Heart left ventricle (tissue), 7 donors: ENCODE results near the gene AVIL.

- PRO-cap, 6 experiments: no peak in any of the 6 experiments
- RAMPAGE, long total RNA, 2 experiments: no peak in any of the 2 experiments
- RRBS: 8% methylated on average over 4 of the region's 17 CpGs
Observed at GRCh38 chr12:57764684-57765000, 2.2 kb downstream of the CYP27B1 start.

DNA sequence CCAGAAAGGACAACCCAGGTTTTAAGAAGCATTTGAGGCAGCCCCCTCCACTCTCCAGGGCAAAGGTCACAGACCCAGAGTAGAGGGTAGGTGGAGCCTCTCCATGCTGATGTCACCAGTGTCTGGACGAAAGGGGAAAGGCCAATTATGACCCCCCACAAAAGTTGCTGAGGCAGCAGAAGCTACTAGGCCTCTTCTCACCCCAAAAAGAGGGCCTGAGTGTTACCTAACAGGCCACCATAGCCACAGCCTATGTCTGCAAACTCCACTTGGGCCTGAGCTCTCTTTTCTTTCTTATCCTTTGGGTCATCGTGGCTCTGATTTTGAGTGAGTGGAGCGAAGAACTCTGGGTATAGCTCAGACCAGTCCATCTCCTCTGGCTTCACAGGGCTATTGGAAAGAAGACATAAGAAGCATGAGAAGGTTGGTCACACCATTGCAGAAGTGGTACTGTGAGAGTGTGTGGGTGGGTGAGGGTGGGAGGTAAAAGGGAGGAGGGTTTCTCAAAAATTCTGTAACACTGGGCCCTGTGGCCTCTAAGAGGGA is 964 bp downstream of the METTL1 start:
- PRO-cap, 6 experiments: no peak in any of the 6 experiments
- RAMPAGE, long total RNA, 2 experiments: no peak in any of the 2 experiments
- RRBS: no CpG with 5 or more reads among the region's 3 CpGs

DNA sequence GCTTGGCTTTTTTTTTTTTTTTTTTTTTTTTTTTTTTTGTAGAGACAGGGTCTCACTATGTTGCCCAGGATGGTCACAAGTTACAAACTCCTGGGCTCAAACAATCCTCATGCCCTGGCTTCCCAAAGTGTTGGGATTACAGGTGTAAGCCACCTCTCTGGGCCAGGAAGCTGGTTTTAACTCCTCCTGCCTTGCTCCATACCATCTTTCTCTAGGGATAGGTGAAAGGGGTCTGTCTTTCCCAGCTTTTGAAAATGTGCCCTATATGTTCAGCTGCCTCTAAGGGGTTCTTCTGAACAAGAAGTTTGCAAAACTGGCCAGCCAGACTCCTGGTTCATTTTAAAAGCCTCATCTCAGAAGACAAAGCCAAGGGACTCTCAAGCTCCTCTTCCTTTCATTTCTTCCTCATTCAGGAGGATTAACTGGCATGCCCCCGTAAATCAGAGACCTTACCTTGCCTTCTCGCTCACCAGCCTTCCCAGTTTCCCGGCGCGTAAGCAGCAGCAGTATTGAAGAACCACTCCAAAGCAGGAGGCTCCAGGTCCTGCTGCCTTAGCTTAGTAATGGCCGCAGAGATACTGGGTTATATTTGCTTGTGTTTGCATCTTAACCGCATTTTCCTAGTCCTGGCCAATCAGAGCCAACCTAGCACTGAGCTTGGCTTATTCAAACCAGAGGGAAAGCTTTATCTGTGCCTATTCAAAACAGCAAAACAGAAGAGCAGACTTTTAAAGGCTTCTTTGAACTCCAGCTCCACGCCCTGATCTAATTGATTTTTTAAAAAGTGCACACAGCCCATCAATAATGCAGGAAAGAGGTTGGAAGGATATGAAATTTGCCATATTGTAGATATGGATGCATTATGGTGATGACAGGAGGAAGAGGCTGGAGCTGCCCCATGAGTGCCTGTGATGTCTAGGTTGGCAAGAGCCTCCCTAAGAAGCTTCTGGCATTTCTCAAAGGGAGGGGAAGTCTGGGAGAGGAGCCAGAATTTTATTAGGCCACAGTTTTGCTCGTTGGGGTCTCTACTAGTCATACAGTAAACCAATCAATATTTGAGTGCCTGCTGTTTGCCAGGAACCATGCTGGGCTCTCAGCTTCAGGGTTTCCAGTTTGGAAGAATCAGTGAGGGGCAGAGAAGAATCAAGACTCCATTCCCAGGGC is at the start of gene AVIL:
TSS of gene AVIL (minus strand) at position 559 of the 1,164 bp plus-strand sequence.
- PRO-cap, 6 experiments: peak in 1 of 6 experiments; most common minus-strand start position 126 of the sequence (in 1)
- RAMPAGE, long total RNA, 2 experiments: no peak in any of the 2 experiments
- RRBS: no CpG with 5 or more reads among the region's 9 CpGs

GRCh38 chr12:57822470-57823030 is 4.0 kb upstream of the AVIL start:
- PRO-cap, 6 experiments: peak in 3 of 6 experiments; most common plus-strand start chr12:57822608 (in 1); most common minus-strand start chr12:57822599 (in 1)
- RAMPAGE, long total RNA, 2 experiments: no peak in any of the 2 experiments
- RRBS: no CpG with 5 or more reads among the region's 10 CpGs

- PRO-cap, 6 experiments: no peak in any of the 6 experiments
- RAMPAGE, long total RNA, 2 experiments: no peak in any of the 2 experiments
- RRBS: no CpG with 5 or more reads among the region's 10 CpGs
Observed at GRCh38 chr12:57829152-57829772, 10.7 kb upstream of the AVIL start.

- PRO-cap, 6 experiments: peak in 6 of 6 experiments; most common plus-strand start chr12:57852808 (in 3); most common minus-strand start chr12:57852746 (in 6)
- RAMPAGE, long total RNA, 2 experiments: no peak in any of the 2 experiments
- RRBS: 7% methylated on average over 18 of the region's 35 CpGs
Observed at GRCh38 chr12:57852172-57853105, 5.9 kb upstream of the CTDSP2 start.

DNA sequence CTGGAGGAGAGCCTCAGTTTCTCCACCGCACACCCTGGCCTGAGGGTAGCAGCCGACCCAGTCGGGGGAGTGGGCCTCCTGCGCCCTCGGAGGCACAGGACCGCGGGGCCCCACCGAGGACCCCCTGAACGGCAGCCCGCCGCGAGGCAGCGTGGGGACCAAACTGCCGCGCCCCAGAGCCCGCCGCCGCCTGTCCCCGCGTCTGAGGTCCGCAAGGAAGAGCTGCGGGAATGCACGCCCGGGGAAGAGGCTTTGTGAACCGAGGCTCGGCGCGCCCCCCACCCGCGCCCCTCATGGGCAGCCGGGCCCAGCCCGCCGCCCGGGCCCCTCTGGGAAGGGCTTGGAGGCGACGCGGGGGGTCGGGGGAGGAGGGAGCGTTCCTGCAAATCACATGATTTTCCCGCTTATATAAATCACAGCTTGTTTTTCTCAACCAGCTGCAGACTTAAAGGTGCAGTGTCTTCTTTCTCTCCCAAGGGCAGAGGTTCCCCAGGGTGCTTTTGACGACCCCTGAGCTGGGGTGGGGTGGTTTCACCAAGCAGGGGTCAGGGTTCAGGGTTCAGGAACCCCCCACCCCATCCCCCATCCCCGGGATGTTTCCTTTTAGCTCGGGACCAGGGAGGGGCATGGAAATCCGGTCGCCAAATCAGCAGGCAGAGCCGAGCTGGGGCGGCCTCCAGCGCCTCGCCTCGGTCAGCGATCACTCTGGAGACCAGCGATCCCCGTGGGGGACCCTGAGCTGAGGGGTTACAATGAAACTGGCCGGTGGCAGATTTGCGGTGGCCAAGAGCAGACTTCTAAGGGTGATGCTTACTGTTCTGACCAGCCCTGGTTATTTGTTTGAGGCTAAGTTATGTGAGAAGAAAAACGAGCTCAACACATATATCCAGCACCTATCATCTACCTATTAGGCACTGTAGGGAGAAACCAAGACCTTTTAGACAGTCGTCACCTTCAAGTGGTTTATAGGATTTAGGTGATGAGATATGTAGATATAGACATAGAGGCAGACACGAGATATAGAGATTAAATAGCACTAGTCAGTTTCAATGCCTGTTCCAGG is 44.6 kb upstream of the ATP23 start:
- PRO-cap, 6 experiments: peak in 6 of 6 experiments; most common plus-strand start position 703 of the sequence (in 5); most common minus-strand start position 331 of the sequence (in 6)
- RAMPAGE, long total RNA, 2 experiments: no peak in any of the 2 experiments
- RRBS: 2% methylated on average over 8 of the region's 58 CpGs

DNA sequence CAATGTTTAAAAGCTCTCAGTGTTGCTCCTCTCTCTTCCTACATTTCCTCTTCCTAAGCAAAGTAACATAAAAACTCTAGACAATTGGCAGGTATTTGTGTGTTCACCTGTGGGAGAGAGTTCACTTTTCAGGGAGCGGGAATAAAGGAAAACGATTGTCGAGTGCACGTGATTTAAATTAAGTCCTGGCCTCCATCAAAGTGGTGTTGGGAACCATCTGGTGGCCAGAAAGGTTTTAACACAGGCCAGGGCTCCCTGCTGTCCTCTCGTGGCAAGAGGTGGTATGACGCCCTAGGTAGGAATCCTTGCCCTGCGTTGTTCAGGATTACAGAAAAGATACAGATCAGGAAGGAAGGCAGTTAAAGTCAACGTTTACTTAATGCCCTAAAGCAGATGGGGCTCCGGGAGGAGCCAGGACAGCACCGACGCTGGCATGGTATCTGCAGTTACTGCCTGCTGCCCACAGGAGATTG is 36.1 kb upstream of the ATP23 start:
- PRO-cap, 6 experiments: no peak in any of the 6 experiments
- RAMPAGE, long total RNA, 2 experiments: no peak in any of the 2 experiments
- RRBS: no CpG with 5 or more reads among the region's 11 CpGs

- PRO-cap, 6 experiments: peak in 6 of 6 experiments; most common plus-strand start chr12:57936242 (in 3); most common minus-strand start chr12:57936151 (in 4)
- RAMPAGE, long total RNA, 2 experiments: start-site peak on the minus strand in 2 of 2 experiments, at chr12:57936113-57936177 at its widest, 574 to 612 reads per replicate
- RRBS: 2% methylated on average over 5 of the region's 31 CpGs
Observed at GRCh38 chr12:57935591-57936459, 5.5 kb upstream of the ATP23 start.

DNA sequence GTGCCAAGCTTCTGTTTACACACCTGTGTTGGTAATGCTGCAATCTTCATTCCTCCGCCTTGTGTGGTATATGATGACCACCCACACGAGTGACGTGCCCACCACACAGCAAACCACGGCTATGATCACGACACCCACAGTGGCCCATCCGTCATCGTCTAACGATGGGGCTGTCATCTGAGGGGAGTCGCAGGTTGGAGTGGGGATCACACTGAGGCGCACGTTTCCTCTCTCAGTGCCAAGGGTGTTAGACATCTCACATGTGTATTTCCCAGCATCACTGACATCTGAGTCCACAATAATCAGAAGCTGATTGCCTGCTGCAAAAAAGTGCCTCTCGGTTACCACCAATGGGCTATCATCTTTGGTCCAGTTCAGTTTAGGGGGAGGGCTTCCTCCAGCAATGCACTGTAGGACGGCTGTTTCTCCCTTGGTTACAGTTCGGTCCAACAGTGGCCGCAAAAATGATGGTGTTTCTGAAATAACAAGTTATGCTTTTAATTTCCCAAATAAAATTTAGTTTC is 42.9 kb downstream of the LRIG3 start:
- PRO-cap, 6 experiments: no peak in any of the 6 experiments
- RAMPAGE, long total RNA, 2 experiments: no peak in any of the 2 experiments
- RRBS: no CpG with 5 or more reads among the region's 15 CpGs

GRCh38 chr12:58887956-58888627 is 32.2 kb downstream of the LRIG3 start:
- PRO-cap, 6 experiments: no peak in any of the 6 experiments
- RAMPAGE, long total RNA, 2 experiments: no peak in any of the 2 experiments
- RRBS: no CpG with 5 or more reads among the region's 4 CpGs

DNA sequence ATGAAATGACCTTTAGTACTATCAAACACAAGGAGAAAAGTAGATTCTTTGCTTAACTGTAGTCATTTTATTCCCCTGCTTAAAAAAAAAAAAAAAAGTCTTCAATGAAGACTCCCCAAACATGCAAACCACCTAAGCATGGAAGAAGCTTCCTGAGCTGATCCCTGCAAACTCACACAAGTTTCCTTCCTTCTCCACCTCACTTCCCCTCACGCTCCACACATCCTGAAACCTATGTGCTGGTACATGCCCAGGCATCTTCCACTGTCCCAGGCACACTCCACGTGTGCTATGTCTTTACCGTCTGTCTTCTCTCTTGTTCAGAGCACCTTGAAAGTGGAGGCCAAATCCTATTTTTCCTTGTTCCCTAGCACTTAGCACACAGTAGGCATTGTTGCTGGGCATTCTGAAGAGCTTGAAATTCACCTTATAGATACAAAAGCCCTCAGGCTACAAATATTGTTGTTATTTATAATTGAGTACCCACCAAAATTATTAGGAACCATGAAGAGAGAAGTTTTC is 13.4 kb downstream of the LRIG3 start:
- PRO-cap, 6 experiments: no peak in any of the 6 experiments
- RAMPAGE, long total RNA, 2 experiments: no peak in any of the 2 experiments
- RRBS: no CpG with 5 or more reads among the region's 3 CpGs

GRCh38 chr12:59030347-59030847 is 110.1 kb upstream of the LRIG3 start:
- PRO-cap, 6 experiments: no peak in any of the 6 experiments
- RAMPAGE, long total RNA, 2 experiments: no peak in any of the 2 experiments
- RRBS: no CpG with 5 or more reads among the region's 4 CpGs

DNA sequence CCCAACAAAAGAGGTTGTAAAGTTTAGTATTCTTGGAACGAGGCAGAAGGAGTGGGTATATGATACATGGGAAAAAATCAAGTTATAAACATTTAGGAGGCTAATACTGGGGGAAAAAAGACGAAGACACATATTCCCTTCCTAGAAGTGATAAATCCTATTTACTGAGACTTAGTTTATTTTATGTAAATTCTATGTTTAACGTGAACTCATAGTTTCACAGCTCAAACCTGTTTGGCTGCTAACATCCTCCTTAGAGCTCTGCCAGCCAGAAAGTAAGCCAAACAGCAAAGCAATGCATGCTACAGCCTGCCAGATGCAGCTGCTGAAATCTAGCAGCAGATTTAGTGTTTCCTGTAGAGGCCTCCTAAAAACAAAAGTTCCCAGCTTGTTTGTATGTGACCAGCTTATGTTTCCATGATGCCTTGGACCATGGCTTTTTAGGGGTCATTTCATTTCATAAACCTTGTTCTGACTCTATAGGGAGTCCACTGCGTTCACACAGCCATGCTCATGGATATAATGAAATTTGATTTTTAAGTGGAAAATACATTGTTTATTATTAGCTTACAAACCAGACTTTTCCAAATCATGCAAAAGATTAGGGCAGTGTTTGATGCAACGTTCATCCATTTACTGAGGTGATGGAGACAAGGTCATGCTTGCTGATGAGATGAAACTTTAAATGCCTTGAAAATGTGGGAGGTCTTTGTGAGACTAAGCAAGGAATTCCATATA is 157.3 kb upstream of the LRIG3 start:
- PRO-cap, 6 experiments: no peak in any of the 6 experiments
- RAMPAGE, long total RNA, 2 experiments: no peak in any of the 2 experiments
- RRBS: no CpG with 5 or more reads among the region's 5 CpGs

DNA sequence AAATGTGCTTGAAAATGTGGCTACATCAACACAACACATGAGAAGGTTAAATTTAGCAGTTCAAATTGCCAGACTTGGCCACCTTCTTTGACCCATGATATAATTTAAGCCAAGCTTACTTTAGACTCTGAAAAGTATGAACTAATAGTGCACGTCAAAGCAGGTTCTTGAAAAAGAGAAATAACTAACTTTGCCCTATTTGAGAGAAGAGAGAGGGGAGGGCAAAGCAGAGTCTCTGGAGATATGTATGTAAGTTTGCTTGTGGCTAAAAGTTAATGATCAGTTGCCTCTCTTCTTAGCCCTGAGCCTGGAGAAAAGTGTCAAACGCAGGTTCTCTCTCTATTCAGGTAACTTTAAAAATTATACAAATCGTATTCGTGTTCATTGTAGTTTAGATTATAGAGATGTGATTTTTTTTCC is 68.8 kb downstream of the SLC16A7 start:
- PRO-cap, 6 experiments: peak in 2 of 6 experiments; most common plus-strand start position 199 of the sequence (in 2)
- RAMPAGE, long total RNA, 2 experiments: start-site peak on the plus strand in 1 of 2 experiments, centred at position 189 of the sequence, 514 reads per replicate
- RRBS: no CpG with 5 or more reads among the region's 4 CpGs

DNA sequence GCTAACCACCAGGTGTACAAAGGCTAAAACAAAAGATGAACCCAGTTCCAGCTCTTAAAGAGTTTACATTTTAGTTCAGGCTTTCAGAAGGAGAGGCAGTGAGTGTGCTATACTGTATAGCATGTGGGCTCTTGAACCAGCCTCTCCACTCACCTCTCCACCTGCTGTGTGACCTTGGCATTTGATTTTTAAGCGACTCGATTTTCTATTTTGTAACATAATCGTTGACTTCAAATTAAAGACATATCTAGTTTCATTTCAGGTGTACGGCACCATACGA is 938 bp upstream of the USP15 start:
- PRO-cap, 6 experiments: no peak in any of the 6 experiments
- RAMPAGE, long total RNA, 2 experiments: no peak in any of the 2 experiments
- RRBS: no CpG with 5 or more reads among the region's 5 CpGs

DNA sequence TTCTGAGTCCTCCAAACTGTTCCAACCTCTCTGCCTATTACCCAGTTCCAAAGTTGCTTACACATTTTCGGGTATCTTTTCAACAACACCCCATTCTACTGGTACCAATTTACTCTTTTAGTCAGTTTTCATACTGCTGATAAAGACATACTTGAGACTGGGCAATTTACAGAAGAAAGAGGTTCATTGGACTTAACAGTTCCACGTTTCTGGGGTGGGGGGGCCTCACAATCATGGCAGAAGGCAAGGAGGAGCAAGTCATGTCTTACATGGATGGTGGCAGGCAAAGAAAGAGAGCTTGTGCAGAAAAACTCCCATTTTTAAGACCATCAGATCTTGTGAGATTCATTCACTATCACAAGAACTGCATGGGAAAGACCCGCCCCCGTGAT is 85.3 kb downstream of the USP15 start:
- PRO-cap, 6 experiments: no peak in any of the 6 experiments
- RAMPAGE, long total RNA, 2 experiments: no peak in any of the 2 experiments
- RRBS: no CpG with 5 or more reads among the region's 4 CpGs

- PRO-cap, 6 experiments: no peak in any of the 6 experiments
- RAMPAGE, long total RNA, 2 experiments: no peak in any of the 2 experiments
- RRBS: no CpG with 5 or more reads among the region's 2 CpGs
Observed at GRCh38 chr12:62487976-62488328, 21.3 kb downstream of the MON2 start.

DNA sequence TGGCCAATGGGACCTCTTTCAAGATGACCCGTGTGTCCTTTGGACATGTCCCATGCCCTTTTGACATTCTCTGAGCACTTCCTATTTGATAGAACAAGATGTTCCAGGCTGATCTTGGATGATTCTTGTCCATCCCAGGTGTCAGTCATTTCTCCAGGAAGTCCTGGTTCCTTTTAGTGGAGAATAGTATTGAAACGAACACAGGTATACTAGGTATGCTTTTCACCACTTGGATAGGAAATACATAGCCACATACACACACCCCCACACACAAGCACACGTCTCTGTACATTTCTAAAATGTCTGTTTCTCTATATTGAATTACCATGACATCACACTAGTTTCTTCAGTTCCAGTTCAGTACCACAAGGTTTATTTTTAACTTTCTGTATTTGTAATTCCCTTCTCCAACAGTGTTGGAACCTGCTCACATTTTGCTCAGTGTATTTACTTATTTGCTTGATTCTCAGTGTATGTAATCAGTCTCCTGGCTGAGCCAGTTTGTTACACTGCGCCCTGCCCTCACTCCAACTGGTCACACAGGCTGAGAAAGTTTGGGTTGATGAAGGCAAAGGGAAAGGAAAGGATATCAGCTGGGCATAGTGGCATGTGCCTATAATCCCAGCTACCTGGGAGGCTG is 67.0 kb downstream of the MON2 start:
- PRO-cap, 6 experiments: no peak in any of the 6 experiments
- RAMPAGE, long total RNA, 2 experiments: no peak in any of the 2 experiments
- RRBS: no CpG with 5 or more reads among the region's 4 CpGs

GRCh38 chr12:62603000-62604012 is 136.7 kb downstream of the MON2 start:
- PRO-cap, 6 experiments: peak in 6 of 6 experiments; most common plus-strand start chr12:62603586 (in 3); most common minus-strand start chr12:62603489 (in 4)
- RAMPAGE, long total RNA, 2 experiments: no peak in any of the 2 experiments
- RRBS: 2% methylated on average over 42 of the region's 111 CpGs